GM23338 (cell line): ENCODE results near the genes VPS51, SYVN1 and SCYL1.

DNA sequence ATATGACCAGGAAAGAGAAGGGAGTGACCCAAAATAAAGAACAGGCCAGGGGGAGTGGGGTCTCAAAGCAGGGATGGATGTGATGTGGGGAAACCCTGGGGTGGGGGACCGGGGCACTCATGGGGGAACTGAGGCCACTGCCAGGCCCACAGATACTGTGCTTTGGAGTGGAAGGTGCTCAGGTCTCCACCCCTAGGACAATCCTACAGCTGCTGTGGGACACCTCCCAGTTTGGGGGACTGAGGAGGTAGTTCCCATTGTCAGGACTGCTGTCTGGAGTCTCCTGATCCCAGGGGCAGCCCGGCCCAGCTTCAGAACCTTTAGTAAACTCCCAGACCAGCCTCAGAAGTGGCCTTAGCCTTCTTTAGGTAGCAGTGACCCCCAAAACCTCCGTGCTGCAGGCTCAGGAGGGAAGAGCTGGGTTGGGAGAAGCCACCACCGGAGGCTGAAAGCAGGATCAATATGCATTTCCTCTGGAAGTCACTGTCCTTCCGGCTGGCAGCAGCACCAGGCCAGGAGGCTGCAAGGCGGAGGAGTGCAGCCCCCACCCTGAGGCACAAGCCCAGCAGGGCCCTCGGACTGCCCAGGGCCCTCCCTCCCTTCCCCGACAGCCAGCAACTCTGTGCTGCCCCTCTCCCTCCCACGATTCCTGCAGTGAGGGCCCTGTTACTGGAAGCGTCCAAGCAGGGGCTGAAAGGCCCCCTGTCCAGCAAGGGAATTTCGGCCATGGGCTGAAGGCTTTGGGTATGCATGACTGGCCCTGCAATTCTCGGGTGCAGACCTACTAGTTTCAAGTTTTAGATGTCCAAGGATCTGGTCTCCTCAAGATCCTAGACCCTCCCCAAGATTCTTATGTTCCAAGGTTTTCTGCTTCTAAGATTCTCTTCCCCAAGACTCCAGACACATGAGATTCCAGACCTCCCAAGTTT, 3.2 kb upstream of the NRXN2 start:
- PRO-cap, result bidirectional peak, plus-strand start at position 645 of the sequence, minus-strand start at position 464 of the sequence
- RAMPAGE, long total RNA, result no peak

GRCh38 chr11:64762371-64763712, 3.1 kb upstream of the PYGM start:
- PRO-cap, result bidirectional peak, plus-strand start at chr11:64763186, minus-strand start at chr11:64763270
- RAMPAGE, long total RNA, result no peak

- PRO-cap, result no peak
- RAMPAGE, long total RNA, result no peak
Measured at GRCh38 chr11:64769879-64771119, 8.0 kb downstream of the SF1 start.

DNA sequence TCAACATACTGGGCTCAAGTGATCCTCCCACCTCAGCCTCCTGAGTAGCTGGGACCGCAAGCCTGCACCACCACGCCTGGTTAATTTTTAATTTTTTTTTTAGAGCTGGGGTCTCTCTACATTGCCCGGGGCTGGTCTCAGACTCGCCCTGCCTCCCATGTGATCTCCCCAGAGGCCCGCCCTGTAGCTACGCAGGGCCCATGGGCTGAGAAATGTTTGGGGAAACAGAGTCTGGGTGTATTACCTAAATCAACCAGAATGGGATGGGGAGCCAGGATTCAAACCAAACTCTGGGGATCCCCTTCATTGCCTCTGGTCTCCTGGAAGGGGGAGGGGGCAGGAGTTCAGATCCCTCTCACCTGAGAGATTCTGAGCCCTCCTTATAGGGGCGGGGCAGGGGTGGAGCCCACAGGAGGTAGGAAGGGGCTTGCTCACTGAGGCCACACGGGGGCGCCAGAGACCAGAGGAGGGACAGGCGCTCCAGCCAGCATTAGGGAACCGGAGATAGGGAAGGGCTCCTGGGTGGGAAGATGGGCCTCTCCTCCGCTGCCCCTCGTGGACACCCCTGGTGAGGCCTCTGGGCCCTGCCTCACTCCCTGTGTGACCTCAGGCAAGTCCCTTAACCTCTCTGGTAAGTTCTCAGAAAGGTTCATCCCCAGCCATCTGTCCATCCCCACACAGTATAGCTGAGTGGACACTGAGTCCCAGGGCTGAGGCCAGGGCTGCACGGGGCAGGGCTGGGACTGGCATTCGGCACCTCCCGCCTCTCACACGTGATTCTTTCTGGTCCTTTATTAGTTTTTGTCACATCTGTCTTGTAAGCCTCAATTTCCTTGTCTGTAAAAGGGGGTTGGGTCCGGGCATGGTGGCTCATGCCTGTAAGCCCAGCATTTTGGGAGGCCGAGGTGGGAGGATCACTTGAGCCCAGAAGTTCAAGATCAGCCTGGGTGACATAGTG, 2.7 kb upstream of the CDC42BPG start:
- PRO-cap, result unidirectional peak, minus-strand start at position 322 of the sequence
- RAMPAGE, long total RNA, result no peak

DNA sequence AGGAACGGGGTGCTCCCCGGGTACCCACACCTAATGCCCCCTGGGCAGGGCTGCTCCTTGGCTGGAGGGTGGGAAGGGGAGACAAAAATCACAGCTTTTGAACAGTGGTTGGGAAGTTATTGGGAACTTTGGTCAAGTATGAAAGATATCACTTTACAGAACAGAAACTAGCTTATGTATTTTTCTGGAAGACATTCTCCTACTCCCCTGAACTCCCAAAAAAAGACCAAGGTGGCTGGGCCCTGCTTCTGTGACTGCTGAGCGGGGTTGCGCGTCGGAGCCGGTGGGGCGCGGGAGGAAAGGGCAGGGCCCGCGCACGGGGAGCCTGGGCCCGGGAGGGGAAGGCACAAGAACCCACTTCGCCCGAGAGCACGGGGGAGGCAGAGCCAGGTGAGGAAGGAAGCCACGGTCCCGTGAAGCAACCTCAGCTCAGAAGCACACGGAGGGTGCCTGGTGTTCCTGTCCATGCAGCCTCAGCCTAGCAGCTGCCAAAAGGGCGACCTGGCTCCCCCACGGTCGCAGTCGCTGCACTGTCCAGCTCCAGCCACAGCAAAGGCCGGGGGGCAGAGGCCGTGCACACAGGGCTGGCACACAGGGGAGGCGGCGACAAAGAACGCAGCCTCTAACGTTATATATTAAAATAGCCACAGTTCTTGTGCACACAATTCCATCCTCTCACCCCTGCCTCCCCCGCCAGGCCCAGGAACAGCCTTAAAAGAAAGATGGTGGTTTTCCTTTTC, 9.2 kb upstream of the CDC42BPG start:
- PRO-cap, result no peak
- RAMPAGE, long total RNA, result no peak

DNA sequence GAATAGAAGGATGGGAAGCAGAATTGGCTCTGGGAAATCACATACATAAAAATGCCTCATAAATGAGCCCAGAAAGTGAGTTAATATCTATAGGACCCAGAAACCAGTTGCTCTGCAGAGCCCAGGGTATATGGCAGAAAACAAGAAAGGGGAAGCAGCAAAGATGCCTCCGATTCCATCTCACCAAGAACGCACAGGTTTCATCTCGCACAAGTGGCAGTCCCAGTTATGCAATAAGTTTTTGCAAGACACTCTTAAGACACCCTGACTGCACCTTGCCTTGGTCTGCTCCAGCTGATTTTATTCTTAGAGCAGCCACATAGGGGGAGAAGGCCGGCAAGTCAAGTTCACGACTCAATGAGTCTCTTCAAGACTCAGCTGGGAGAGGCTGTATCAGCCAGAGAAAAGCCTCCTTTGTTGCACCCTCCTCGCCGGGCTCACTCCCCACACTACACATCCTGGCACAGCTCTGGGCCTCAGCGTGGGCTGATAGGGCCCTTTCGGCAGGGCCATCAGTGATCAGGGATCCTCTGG, 2.5 kb downstream of the EHD1 start:
- PRO-cap, result no peak
- RAMPAGE, long total RNA, result no peak

- PRO-cap, result no peak
- RAMPAGE, long total RNA, result no peak
Measured at GRCh38 chr11:64892526-64892965, 14.1 kb upstream of the EHD1 start.

GRCh38 chr11:64892966-64893738, 14.7 kb upstream of the EHD1 start:
- PRO-cap, result no peak
- RAMPAGE, long total RNA, result no peak

- PRO-cap, result bidirectional peak, plus-strand start at chr11:65096241, minus-strand start at chr11:65096028; bidirectional peak, plus-strand start at chr11:65096788, minus-strand start at chr11:65096691
- RAMPAGE, long total RNA, result start-site peak on the plus strand at chr11:65096224-65096245, 369 and 40 reads in 2 replicates
Measured at GRCh38 chr11:65095739-65096917, at the start of gene VPS51. TSS of gene VPS51 (plus strand) at chr11:65096214.

DNA sequence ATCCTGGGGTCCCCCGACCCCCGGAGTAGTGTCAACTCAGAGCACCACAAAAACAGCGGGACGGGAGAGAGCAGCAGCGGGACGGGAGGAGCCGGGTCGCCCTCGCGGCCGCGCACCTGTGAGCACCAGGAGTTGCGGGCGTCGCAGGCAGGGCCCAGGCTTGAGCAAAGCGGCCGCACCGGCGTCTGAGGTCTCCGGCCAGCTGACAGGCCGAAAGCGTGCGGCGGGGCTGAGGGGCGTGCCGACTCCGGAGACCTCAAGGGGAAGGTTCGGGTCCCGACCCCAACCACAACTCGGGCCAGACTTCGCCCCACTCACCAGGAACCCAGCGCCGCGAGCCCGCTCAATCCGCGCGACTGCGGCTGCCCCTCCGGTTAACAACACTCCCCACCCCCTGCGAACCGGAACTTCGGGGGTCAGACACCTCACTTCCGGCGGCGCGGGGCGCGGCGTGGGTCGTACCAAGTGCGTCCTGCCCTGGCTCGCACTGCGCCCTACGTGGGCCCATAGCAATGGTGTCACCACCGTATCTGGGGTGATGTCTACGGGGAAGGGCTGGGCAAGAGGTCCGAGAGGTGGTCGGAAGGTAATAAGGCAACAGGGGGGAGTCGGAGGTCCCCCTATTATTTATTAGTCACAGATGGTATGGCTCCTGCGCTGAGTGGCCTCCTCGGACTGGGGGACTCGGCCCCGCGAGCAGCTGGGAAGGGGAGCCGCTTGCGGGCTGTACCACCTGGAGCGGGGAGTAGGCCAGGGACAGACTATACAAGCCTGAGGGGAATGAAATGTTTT, at the start of gene SYVN1:
TSS of gene SYVN1 (minus strand) at position 382 of the 792 bp plus-strand sequence.
- PRO-cap, result bidirectional peak, plus-strand start at position 428 of the sequence, minus-strand start at position 358 of the sequence; bidirectional peak, plus-strand start at position 670 of the sequence, minus-strand start at position 677 of the sequence
- RAMPAGE, long total RNA, result no peak

DNA sequence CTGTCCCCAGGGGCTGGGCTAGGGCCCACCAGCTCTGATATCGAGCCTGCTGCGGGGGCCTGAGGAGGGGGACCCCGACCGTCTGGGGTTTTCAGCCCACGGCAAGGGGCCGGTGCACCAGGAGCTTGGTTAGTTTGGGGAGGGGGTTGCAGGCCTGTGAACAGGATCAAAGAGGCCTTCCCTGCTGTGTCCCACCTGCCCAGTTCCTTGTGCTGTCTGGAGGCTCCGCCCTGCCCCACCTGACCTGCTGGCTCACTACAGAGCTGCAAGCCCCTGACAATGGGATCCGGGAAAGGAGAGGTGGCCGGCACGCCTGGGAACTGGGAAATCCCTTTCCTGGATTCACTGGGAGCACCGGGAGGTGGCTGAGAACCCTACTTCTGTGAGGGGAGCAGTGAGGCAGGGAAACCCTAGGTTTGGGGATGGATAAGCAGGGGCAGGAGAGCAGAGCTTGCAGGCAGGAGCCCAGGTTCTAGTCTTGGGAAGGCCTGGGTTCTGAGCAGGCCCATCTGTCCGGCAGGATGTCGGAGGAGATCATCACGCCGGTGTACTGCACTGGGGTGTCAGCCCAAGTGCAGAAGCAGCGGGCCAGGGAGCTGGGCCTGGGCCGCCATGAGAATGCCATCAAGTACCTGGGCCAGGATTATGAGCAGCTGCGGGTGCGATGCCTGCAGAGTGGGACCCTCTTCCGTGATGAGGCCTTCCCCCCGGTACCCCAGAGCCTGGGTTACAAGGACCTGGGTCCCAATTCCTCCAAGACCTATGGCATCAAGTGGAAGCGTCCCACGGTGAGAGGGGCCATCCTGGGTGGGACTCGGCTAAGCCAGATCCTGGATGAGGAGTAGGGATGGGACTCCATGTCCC, 685 bp downstream of the CAPN1 start:
- PRO-cap, result bidirectional peak, plus-strand start at position 255 of the sequence, minus-strand start at position 218 of the sequence
- RAMPAGE, long total RNA, result start-site peak on the plus strand centred at position 266 of the sequence, 48 bp wide, 235 and 126 reads in 2 replicates

DNA sequence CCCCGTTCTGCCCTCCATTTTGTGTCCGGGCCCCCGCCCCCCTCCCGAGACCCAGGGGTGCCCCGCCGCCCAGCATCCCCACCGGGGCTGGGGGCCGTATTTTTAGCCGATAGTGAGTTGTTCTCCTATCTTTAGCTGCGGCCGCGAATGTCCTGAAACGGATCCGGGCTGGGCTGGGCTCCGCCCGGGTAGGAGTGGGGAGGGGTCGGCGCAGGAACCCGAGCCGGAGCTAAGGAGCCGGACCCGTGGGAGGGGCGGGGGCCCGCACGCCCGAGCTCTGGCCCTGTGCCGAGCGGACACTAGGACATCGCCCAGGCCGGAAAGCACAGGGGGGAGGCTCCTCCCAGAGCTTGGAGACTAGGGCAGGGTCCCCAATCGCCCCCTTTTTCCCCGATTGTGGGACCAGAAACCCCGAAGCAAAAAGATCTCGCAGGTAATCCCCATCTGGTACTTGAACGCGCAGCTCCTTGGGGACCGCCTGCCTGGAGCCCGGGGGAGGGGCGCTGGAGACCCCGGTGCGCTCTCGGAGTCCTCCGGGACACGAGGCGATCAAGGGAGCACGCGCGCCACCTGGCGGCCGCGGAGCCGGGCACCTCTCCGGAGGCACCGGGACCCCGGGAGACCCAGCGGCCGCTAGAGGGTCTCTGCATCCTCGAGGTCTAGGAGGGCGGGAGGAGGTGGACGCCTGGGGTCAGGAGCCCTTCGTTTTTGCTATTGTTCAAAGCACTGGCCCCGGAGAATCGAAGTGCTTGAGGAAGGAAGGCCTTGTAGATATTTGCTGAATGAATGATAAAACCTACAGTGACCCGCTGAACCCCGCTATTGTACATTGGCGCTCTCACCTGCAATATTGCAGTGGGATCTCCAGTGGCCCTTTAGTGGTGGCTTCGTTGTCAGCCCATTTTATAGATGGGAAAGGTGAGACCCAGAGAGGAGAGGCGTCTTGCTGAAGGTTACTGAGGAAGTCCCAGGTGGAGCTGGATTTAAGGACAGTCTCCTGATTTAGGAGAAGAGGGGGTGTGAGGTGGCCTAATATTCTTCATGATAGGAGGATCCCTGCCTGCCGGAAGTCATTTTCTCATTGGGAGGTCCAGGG, 861 bp downstream of the CDC42EP2 start:
- PRO-cap, result bidirectional peak, plus-strand start at position 326 of the sequence, minus-strand start at position 149 of the sequence; bidirectional peak, plus-strand start at position 649 of the sequence, minus-strand start at position 542 of the sequence
- RAMPAGE, long total RNA, result no peak

DNA sequence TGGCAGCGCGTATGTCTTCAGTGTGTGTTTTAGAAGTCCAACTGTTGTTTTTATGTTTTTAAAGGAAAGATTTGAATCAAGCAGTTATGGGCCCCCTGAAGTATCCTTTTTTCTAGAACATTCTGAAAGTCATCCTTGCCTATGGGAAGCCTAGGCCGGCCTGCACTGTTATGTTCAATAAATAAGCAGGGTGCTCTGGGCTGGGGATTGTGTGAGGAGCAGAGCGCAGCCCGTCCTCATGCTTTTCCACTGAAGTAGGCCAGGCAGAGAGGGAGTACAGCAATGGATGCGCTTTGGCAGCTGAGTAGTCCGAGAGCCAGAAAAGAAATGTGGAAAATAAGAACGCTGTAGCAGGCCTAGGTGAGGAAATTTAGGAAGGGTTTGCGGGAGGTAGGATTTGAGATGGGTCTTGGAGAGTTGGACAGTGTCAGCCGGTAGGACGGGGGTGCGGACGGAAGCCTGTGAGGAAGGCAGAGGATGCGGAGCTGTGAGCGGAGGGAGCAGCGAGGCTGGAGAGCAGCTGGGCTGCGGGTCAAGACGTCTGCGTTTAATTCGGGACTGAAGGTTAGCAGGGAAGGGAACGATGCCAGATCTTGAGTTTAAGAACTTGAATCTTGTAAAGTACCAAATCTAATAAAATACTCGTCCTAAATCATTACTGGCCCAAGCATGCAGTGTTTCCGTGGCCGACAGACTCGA, 794 bp upstream of the TIGD3 start:
- PRO-cap, result no peak
- RAMPAGE, long total RNA, result no peak

DNA sequence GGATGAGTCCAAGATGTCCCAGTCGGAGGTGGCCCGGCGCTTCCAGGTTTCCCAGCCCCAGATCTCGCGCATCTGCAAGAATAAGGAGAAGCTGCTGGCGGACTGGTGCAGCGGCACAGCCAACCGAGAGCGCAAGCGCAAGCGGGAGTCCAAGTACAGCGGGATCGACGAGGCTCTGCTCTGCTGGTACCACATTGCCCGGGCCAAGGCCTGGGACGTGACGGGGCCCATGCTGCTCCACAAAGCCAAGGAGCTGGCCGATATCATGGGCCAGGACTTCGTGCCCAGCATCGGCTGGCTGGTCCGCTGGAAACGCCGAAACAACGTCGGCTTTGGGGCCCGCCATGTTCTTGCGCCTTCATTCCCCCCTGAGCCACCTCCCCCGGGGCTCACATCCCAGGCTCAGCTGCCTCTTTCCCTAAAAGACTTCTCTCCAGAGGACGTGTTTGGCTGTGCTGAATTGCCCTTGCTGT, 1.4 kb downstream of the TIGD3 start:
- PRO-cap, result bidirectional peak, plus-strand start at position 194 of the sequence, minus-strand start at position 76 of the sequence
- RAMPAGE, long total RNA, result no peak

GRCh38 chr11:65374922-65375528, 7.4 kb downstream of the SLC25A45 start:
- PRO-cap, result no peak
- RAMPAGE, long total RNA, result no peak

DNA sequence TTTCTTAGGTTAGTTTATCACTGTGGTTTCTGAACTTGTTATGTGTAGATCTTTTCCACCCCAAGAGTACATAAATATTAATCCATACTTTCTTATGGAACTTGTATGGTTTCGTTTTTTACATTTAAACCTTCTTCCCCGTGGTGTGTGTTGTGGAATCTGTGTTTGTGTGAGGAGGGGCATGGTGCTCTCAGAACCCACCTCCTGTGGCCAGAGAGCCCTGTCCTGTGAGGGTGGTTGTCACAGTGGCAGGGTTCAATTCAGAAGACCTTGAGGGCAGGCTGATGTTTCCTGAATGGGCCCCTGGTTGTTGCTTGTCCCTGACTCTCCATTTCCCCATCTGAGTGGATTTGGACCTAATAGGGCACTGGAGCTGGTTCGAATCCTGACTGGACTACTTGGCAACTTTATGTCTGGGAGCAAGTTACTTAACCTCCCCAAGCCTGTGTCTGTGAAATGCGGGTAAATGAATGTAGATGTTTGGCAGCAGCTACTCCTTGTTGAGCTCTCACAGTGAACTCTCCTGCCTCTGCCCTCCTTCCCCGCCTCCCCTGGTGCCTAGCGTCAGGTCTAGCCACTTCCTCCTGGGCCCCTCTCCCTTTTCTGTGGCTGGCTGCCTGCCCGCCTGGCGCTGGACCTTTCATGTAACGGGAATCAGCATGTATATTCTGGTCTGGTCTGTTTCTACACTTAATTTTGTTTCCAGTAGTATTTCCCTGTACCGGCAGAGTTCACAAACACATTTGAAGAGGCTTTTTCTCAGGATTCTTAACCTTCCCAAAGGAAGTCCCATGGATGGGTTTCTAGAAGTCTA, 43.5 kb downstream of the FRMD8 start:
- PRO-cap, result no peak
- RAMPAGE, long total RNA, result no peak

DNA sequence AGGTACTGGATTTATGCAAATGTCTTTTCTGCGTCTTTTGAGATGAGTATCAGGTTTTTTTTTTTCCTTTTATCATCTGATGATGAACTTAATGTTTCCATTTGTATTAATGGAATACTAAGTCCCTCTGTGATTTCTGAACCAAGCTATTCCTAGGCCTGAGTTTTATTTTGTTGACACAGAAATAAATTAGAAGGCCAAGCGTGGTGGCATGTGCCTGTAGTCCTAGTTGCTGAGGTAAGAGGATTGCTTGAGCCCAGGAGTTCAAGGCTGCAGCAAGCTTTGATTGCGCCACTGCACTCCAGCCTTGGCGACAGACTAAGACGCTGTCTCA, 53.7 kb downstream of the FRMD8 start:
- PRO-cap, result no peak
- RAMPAGE, long total RNA, result no peak

DNA sequence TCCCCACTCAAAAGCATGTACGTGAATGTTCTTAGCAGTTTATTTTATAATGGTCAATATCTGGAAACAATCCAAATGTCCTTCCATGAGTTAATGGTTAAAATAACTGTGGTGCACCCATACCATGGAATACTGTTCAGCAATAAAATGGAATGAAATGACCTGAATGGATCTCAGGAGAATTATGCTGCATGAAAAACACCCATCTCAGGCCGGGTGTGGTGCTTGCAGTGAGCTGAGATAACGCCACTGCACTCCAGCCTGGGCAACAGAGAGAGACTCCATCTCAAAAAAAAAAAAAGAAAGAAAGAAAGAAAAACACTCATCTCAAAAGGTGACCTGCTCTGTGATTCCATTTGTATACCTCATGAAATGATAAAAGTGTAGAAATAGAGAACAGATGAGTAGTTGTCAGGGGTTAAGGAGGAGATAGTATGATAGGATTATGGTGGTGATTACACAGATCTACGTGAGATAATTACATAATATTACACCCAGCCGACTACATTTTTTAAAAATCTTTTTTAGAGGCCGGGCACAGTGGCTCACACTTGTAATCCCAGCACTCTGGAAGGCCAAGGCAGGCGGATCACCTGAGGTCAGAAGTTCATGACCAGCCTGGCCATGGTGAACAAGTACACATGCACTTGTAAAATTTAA, 57.0 kb upstream of the SCYL1 start:
- PRO-cap, result no peak
- RAMPAGE, long total RNA, result no peak

DNA sequence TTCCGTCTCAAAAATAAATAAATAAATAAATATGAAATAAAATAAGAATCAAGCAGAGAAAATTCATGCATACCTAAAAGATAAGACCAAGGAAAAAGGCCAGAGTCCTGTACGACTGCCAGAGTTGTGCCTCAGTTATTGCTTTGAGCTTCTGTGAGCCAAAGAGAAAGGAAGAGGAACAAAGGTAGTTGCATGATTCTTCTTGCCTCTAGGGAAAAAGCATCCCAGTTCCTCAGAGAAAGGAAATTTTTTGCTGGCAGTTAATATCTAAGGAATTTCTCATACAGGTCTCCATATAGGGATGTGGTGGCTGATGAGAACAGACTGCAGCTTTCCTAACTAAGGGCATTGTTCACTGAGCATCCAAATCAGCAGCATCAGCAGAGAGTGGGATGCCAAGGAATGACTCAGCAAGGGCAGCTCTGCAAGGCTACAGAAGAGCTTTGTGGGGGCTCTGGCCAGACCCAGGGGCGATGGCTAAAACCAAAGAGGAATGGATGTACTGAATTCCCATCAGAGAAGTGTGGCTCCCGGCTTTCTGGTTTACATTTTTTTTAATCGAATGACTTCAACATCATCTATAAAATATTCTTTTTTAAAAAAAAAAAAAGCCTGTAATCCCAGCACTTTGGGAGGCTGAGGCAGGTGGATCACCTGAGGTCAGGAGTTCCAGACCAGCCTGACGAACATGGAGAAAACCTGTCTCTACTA, 43.3 kb upstream of the SCYL1 start:
- PRO-cap, result no peak
- RAMPAGE, long total RNA, result no peak

DNA sequence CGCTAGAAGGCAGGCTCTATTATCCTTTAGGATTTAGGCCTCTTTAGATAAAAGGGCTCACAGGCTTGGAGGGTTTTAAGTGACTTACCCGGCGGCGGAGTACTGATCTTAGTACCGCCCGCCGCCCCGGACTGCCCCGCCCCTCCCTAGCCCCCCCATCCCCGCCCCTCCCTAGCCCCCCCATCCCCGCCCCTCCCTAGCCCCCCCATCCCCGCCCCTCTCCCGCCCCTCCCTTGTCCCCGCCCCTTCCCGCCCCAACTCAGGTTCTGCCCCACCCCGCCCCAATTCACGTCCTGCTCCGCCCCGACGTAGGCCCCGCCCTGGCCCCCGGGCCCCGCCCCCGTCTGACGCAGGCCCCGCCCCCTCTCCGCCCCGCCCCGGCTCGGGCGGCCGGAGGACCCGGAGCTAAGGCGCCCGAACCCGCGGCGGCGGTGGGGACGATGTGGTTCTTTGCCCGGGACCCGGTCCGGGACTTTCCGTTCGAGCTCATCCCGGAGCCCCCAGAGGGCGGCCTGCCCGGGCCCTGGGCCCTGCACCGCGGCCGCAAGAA, at the start of gene SCYL1:
TSS of gene SCYL1 (plus strand) at position 370 of the 550 bp plus-strand sequence.
- PRO-cap, result bidirectional peak, plus-strand start at position 408 of the sequence, minus-strand start at position 133 of the sequence; unidirectional peak, plus-strand start at position 471 of the sequence
- RAMPAGE, long total RNA, result no peak